Caco-2 (cell line): ENCODE measurements around a stretch of chr4.

DNA sequence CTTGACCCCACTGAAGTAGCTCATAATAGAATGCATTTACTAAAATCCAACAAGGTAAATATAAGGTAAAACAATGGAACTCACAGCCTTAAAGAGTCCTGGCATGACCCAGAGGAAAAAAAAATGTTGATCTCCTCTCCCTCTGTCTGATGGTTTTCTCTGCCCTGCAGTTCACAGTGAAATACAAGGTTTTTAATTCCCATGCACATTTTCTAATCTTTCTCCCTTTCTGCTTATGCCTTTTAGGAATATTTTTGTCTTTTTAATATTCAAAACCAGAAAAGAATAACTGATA lies 284.4 kb upstream of the ADGRA3 start:
- PRO-cap = no peak

DNA sequence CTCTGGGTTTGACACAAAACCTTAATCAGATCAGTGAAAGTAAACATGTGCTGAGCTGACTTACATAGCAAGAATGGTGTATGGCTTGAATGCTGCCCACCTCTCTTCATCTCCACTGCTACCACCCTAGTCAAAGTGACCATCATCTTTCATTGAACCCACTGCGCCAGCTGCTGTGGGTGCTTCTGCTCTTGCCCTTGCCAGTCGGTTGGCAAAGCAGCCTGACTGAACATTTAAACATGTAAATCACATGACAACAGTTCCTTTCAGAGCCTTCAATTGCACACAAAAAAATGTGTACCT lies 360.2 kb upstream of the ADGRA3 start:
- PRO-cap = no peak
- RRBS = no CpG with 5 or more reads among the region's 2 CpGs

DNA sequence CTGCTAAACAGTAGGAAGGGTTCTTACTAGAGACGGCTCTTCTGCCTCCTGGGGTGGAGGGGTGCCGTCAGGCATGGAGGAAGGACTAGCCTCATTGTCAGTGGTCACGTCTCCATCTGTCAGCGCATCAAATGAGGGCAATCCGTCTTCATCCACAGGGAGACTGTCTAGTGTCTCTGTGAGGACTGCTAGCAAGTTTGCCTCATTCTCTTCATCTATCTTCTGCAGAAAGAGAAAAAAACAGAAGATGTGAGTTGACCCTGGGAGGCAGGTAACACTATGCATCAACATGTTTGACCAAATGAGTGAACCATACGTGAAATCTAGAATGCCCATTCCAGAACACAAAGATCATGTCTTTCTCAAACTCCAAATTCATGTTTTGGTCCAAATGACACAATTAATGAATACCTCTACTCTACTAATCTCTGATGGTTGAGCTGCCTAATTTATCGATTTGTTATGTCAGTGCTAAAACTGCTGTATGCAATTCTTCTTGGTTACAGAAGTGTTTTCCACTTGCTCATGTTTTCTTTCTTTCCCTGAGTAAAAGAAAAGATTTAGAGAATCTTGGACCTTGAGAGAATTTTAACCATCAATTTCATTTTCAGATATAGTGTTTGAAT lies 58.2 kb downstream of the PPARGC1A start:
- PRO-cap = no peak
- RRBS = no CpG with 5 or more reads among the region's 7 CpGs

DNA sequence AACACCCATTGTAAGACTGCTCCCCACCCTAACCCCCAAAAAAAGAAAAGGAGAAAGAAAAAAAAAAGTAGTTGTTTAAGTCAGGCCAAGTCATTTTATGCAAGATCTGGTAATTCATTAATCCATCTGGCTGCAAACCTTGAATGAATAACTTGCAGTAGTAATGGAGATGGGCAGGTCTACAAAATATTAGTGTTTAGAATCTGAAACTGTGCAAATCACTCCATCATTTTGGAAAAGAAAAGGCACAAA lies 13.2 kb downstream of the PPARGC1A start:
- PRO-cap = no peak

DNA sequence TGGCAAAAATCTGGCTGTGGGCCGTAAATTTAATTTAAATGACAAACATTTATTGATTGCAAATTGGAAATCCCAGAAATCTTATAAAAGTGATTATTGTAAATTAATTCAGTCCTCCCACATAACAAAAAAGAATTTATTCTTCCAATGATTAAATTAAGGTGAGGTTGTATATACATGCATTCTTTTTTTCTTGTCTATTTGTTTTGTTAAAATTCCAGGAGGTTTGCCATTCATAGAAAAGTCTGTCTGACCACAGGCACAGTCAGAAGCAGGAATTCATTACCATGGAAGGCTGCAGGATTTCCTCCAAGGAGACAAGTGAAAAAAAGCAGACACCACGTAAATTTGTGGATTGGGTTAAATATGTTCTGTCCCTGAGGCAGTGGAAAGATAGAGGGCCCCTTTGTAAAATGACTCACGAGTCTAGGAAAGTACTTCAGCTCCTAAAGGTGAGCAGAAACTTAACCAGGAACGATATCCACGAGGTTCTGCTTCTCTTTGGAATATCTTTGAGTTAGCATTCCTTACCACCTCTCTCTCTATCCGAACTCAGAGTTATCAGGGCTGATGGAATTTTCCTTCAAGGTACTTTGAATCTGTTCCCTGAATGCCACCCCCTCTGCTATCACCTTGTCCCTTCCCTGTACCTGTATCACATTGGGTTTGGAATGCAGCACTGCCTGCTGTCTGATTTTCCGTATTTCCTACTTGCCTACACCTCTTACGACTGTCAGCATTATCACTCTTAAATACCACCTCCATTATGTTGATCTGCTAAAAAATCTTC lies 10.6 kb downstream of the PPARGC1A start:
- PRO-cap = no peak
- RRBS = no CpG with 5 or more reads among the region's 8 CpGs

- PRO-cap = no peak
- RRBS = no CpG with 5 or more reads among the region's 8 CpGs
Measured at GRCh38 chr4:24137608-24138199, 247.9 kb upstream of the PPARGC1A start.

DNA sequence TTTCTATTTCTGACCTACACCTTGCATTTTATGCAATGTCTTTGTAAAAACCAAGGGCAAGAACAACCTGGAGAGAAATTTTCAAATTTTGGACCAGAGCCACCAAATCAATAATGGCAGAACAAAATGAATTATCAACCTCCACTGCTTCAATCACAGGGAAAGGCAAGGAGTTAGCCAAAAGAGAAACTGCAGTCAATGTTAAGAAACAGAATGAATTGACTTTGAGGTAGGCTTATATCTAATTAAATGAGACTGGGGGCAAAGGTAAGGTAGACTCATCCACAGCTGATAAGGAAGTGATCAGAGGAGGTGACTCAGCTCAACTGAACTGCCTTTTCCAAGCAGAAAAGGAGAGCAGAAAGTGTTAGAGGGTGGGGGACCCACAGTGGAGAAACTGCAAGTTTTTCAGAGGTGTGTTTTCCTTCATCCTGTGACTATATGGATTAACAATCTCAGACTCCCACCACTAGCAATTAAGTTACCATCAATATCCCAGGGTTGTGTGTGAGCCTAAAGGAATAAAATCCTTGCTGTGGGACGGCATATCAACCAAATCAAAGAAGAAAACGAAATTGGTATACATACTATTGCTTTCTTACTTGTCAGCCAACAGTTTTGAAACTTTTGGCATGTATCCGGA lies 345.8 kb upstream of the PPARGC1A start:
- PRO-cap = no peak
- RRBS = no CpG with 5 or more reads among the region's 3 CpGs

DNA sequence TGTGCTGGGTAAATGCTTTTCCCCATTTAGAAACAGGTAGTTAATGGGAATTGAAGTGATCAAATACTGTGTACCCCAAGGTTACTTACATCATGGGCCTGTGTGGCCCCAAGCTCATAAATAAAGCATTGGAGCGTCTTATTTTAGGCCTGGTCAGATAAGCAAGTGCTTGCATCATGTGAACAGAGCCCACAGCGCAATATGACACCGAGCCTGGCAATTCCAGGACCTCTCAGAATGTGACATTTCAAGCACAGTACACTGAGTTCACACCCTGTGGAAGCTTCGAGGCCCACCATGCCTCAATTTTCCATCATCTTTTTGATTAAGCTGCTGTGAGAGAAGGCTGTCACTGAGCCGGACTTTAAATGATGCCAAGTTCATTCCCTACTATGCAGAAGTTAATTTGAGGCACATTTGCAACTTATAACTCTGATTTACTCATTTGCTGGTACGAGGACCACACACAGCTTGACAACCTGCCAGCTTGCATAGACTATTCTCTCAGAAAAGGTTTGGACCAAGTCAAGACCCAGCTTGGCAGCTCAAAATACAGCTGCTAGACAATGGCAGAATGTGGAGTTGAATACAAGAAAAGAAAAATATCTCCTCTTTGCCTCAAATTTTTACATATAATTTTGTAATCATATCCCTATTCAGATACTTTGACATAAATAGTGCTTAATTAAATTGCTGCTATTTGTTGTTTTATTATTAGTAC lies 339.0 kb downstream of the DHX15 start:
- PRO-cap = no peak
- RRBS = no CpG with 5 or more reads among the region's 6 CpGs

GRCh38 chr4:24657807-24658472 lies 73.6 kb upstream of the DHX15 start:
- PRO-cap = no peak
- RRBS = 79% methylated on average over 1 of the region's 15 CpGs

- PRO-cap = no peak
Measured at GRCh38 chr4:24753309-24753583, 42.1 kb upstream of the SOD3 start.

DNA sequence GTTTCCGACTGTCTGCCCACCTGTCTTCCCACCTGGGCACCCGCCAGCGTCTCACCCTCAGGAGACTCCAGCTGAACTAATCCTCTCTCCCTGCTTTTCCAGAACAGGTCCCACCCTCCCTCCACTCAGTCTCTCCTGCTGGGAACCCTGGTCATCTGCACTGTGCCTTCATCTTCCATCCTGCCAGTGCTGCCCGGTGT lies 2.8 kb downstream of the SOD3 start:
- PRO-cap = no peak
- RRBS = no CpG with 5 or more reads among the region's 4 CpGs

DNA sequence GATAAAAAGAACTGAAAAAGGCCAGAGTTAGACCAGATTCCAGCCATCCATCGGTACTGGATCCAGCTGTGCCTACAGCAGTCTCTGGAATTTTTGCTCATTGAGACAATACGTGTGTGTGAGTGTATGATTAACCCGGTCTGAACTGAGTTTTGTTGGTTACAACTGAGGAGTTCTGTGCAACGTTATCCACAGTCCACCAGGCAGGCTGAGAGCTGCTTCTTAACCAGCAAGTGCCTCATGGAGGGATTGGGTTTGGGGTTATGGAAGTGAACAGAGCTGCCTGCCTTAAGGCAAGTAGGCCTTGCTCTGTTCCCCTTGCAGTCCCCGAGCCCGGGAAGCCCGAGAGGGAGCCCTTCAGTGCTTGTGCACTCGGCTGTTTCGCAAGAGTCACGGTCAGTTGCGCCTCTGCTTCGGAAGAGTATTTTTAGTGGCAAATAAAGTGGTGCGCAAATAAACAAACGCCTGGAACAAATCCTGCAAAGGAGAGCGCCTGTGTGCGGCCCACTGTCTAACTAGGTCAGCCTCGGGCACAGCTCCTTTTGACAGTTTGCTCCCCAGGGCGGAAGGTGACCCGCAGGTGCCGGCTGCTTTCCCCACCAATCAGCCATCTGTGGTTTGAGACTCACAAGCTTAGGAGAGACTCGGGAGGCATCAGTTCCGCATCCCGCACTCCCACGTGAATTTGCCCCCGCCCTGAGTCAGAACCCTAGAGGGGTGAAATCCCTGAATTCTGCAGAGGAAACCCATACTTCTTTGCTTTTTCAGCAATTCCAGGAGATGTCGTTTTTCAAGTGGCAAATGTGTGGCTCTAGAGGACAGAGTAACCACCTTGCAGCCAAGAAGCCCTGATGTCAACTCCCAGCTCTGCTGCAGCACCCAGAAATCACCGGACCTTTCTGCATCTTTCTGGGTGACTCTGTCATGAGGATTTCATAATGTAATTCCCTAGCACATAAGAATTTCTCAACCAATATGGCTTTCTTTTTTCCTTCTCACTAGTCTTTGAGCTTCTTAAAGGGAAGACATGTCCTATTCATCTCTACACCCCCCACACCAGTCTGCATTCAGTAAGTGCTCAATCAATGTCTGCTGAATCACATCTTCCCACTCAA lies 56.8 kb downstream of the LGI2 start:
- PRO-cap = no peak
- RRBS = no CpG with 5 or more reads among the region's 27 CpGs

DNA sequence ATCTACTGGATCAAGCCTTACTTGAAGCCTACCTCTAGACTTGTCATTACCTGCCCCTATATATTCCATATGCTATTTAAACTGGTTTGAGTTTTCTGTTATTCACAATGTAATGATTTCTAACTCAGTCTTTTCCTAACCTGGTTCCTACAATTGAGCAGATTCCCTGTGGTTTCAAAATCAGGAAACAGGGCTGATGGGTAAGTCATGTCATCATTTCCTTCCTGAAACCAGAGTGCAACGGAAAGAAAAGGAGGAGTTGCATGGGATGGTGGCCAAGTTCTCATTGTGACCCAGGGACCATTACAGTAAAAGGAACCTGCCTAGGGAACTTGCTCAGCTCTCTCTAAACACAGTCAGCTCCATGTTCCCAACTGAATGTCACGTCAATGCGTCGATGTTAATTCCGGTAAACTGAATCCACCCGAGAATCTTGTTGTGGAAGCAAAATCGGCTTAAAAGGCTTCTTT lies 51.2 kb downstream of the LGI2 start:
- PRO-cap = no peak
- RRBS = no CpG with 5 or more reads among the region's 7 CpGs

DNA sequence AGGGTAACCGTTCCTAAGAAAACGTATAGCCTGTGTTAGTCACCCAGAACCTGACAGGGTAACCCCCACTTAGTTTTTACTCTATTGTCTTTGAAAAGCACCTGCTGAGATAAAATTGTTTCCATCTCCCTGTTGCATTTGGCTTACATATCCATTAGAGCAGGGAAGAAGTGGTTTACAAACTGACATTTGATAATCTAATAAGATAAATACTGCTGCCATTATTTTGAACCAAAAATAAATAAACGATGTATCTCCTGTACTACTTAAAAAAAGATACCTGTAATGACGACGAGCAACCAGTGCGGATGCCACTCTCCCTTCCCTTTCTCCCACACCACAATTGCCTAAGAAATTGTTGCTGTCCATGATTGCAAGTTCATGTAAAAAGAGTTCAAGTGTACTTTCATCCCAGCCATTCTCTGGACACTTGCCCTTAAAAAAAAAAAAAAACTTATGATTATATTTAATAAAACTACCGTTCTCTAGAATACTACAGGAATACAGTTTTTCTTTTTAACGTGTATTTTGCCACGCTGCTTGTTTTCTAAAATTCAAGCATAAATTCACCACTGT lies 1.5 kb downstream of the SEPSECS start:
- PRO-cap = unidirectional peak, plus-strand start at position 285 of the sequence
- RRBS = no CpG with 5 or more reads among the region's 9 CpGs

DNA sequence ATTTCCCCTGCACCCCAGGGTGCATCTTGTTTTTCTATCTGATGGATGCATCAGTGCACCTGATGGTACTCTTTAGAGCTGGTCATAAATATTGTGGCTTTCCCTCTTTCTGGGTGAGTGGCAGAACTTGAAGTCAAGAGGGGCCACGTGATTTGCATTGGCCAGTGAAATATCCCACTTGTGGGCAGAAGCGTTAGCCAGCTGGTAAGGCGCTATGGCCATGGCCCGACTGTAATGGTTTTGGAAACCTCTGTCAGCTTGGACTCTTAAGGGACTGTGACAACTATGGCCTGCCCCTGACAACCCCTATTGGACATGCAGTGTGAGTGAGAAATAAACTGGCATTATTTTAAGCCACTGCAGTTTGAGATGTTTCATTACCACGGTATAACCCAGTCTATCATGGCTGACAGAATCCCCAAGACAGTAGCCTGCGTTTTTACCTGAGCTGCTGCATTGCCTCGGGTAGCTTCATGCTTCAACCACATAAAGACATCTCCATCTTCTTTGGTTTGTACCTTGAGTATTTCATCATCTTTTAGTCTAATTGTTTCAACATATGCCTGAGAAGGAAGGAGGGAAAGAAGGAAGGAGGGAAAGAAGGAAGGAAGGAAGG lies 72.7 kb downstream of the SEL1L3 start:
- PRO-cap = no peak
- RRBS = no CpG with 5 or more reads among the region's 7 CpGs

- PRO-cap = no peak
- RRBS = no CpG with 5 or more reads among the region's 33 CpGs
Measured at GRCh38 chr4:25912915-25913929, 798 bp upstream of the SMIM20 start.

DNA sequence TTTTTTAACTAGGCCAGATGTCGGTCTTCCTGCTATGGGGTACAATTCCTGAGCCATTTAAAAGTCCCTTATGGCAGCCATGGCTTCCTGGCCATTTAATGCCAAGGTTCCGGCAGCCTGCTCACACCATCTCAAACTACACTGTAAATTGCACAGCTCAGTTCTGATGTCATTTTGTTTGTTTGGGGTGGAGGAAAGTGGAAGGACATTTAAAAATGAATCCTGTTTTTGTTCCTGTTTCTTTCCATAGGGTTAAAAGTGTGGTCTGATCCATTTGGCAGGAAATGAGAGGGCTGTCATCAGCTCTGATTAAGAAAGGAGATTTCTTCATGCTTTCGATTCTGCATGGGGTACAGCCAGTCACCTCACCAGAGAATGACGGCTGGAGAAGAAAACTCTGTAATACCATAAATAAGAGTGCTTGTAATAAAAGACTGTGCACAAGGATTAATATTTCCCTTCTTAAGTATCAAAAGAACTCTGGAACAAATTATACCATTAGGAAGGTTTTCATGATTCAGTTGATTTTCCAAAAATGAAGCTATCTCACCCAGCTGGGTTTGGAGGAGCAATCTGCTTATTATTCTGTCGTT lies 15.0 kb downstream of the SMIM20 start:
- PRO-cap = no peak
- RRBS = no CpG with 5 or more reads among the region's 5 CpGs

GRCh38 chr4:25938815-25939394 lies 24.9 kb downstream of the SMIM20 start:
- PRO-cap = no peak
- RRBS = no CpG with 5 or more reads among the region's 6 CpGs

DNA sequence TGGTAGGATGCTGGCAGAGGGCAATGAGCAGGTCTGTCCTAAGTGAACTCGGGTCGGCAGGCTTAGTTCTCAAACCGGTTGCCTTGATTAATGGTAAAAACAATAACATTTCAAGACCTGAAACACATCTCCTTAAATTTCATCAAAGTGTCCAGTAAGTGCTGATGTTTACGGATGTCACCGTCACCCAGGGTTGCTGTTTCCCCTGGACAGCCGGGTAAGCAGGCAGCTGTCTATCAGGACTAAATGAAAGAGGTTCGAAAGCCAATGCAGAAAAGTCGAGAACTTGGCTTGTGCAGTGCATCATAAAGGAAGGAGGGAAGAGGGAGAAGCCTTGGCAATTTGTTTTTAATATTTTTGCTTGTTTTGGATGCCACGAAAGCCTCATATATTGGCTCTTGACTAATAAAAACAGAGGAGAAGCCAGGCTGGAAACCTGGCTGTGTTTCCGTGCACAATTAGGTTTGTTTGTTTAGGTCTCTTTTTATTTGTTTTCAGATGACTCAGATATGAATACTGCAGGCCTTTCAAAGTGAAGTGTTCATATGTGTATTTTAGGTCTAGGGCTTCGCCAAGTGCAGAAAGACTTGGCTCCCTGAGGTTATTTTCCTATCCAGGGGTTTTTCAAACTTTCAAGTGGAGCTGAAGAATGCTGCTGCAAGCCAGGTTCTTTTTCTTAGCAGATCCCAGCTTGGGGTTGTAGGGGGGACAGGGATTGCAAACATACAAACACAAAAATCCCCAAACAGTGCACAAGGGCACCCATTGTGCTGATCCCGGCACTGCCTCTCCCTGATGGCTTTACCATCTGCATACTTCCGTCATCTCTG lies 108.2 kb downstream of the SMIM20 start:
- PRO-cap = unidirectional peak, plus-strand start at position 552 of the sequence
- RRBS = no CpG with 5 or more reads among the region's 13 CpGs

- PRO-cap = no peak
- RRBS = no CpG with 5 or more reads among the region's 6 CpGs
Measured at GRCh38 chr4:26074784-26075134, 160.7 kb downstream of the SMIM20 start.